Mesothelial cell of epicardium (in vitro differentiated cells): ENCODE results near the genes TUT1, UQCC3, CHRM1 and SLC22A6.

GRCh38 chr11:62445420-62445733, 26.5 kb downstream of the SCGB1A1 start:
- PRO-cap, result no peak

DNA sequence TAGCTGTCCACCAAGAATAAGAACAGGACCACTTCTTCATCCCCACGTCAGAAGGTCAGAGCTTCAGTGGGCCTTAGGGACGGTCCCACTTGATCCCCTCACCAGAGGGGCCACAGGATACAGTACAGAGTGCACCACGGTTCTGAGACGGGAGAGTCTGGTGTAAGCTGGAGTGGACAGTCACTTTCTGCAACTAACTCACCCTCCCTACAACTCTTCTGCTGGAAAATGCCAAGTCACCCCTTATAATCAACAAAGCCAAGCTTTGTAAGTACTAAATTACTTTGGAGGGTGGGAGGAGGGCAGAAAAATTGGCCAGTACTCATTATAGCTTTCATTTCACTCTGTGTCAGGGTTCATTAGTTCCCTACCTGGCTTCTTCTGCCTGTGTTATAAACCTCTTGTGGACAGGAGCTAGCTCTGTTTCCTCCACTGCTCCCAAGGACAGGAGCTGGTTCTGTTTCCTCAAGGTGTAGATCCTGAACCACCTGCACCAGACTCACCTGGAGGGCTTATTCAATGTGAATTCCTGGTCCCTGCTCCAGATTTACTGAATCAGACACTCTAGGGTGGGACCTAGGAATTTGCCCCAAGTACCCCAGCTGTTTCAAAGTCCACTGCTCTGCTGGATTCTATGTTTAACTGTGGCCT, 39.6 kb downstream of the SCGB1A1 start:
- PRO-cap, result no peak

DNA sequence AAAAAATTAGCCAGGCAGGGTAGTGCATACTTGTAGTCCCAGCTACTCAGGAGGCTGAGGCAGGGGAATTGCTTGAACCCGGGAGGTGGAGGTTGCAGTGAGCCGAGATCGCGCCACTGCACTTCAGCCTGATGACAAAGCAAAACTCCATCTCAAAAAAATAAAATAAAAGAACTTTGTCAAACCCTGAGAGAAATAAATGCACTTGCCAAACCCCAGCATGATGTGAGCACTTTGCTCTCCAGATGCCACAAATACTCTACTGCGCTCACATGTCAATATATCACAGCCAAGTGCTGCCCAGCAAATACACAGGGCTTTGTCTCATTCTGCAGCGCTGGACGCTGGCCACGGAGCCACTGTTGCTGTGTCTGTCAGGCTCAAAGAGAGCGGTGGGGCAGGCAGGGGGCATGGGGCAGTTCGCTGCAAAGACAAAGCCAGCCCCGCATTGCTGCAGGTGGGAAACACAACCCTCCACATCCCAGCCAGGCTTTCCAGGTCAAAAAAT, 45.1 kb downstream of the AHNAK start:
- PRO-cap, result no peak

DNA sequence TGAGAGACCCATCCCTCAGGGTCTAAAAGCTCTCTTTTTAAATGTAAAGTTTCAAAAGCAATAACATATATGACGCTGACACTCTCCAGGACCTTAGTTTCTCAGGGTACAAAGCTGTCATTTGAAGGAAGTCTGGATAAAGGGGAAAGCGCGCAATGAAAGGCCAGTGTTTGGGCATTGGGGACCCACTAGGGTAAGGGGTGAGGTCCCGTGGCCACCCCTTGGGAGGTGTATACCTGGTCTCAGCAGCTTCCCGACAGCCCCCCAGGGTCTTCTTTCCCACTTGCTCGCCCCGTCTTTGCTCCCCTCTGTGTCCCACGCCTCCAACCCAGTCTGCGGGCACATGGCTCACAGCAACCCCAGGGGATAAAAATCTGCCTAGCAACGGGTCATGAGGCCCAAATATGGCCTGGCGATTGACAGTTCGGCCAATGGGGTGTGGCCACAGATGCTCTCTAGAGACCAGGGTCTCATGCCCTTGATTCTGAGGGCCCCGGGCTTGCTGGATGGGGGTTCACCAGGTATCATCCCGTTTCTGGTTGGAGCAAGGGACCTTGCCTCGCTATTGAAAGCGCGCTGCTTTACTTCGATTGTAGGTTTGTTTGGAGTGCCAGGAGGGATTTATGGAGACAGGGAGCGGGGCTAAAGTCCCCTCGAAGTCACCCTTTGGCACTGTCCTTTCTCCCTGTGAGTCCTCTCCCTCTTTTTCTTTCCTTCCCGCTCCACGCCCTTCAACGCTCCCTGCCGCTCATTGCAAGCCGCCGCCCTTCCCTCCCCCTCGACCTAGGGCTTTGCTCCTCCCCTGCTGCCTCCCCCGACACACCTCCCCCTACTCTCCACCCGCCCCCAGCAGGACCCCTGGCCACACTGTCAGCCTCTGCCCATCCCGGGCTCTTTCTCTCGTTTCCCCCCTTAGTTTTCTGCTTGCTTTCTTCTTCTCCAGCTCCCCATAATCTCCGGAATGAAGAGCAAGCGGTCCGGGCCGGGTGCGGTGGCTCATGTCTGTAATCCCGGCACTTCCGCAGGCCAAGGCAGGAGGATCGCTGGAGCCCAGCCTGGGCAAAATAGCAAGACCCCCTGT, 41.3 kb downstream of the AHNAK start:
- PRO-cap, result no peak

- PRO-cap, result no peak
These were observed 7.4 kb downstream of the AHNAK start for GRCh38 chr11:62539071-62539675.

- PRO-cap, result no peak
These were observed 7.3 kb upstream of the AHNAK start for GRCh38 chr11:62553765-62554498.

DNA sequence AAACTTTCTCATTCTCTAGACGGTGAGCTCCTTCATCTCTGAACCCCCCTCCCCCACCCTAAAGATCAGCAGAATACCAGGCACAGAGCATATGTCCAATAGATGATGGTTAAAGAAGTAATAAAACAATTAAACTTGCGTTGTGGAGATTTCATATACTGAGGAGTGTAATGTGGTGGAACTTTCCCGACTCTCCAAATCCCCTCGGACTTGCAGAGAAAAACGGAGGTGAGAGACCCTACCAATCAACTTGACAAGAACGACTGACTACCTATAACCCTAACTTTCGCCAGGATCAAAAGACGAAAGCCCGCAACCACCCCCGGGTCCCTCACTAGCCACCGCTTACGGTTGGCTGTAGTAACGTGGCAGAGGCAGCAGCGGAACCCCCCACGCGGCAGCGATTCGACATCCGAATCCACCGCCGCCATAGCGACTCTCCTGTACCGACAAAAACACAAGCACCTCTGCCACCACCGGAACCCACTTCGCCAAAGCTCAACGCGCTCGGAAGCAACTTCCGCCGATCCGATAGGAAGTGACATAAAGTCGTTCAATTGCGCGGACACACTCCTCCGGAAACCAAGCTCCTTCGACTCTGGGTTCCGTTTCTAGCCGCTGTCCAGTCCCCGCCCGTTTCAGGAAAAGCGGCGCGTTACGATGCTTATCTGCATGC, at the start of gene TUT1:
Gene TUT1, minus strand, starts transcription at position 469 of the 676 bp plus-strand sequence.
- PRO-cap, result bidirectional peak, plus-strand start outside the sequence, minus-strand start at position 469 of the sequence

GRCh38 chr11:62624607-62625815, 3.2 kb upstream of the B3GAT3 start:
- PRO-cap, result no peak

DNA sequence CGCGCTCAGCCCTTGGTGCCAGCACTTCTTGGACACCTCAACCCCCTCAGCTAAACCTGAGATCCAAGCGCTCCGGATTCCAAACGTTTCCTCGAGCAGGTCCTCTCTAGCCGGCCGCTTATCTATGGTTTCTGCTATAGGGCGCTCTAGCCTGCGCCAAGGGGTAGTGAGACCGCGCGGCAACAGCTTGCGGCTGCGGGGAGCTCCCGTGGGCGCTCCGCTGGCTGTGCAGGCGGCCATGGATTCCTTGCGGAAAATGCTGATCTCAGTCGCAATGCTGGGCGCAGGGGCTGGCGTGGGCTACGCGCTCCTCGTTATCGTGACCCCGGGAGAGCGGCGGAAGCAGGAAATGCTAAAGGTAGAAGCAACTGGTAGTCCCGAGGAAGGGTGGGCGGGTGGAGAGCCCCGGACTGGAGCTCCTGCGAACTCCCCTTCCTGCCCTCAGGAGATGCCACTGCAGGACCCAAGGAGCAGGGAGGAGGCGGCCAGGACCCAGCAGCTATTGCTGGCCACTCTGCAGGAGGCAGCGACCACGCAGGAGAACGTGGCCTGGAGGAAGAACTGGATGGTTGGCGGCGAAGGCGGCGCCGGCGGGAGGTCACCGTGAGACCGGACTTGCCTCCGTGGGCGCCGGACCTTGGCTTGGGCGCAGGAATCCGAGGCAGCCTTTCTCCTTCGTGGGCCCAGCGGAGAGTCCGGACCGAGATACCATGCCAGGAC, at the start of gene UQCC3:
Gene UQCC3, plus strand, starts transcription at position 166 of the 720 bp plus-strand sequence.
- PRO-cap, result bidirectional peak, plus-strand start at position 374 of the sequence, minus-strand start at position 58 of the sequence

DNA sequence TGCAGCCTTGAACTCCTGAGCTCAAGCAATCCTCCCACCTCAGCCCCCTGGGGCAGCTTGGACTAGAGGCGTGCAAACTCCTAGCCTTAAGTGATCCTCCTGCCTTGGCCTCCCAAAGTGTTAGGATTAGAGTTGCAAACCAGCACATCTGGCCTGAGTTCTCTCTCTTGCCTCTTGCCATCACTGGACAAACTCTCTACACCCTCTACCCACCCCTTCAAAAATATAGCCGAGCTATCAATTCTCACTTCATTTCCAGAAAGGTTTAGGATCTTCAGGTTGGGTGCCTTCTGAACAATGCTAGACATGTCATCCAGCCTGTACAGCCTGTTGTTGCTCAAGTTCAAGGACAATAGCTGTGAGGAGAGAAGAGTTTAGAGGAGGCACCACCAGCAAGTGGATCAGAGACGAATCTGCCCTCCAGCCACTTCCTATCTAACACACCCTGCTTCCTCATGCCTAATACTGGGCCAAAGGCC, 4.4 kb downstream of the NXF1 start:
- PRO-cap, result no peak

- PRO-cap, result no peak
These were observed 1.6 kb downstream of the NXF1 start for GRCh38 chr11:62803694-62804001.

GRCh38 chr11:62851938-62852740, 12.7 kb upstream of the WDR74 start:
- PRO-cap, result no peak

- PRO-cap, result no peak
These were observed 15.1 kb upstream of the WDR74 start for GRCh38 chr11:62854572-62854894.

DNA sequence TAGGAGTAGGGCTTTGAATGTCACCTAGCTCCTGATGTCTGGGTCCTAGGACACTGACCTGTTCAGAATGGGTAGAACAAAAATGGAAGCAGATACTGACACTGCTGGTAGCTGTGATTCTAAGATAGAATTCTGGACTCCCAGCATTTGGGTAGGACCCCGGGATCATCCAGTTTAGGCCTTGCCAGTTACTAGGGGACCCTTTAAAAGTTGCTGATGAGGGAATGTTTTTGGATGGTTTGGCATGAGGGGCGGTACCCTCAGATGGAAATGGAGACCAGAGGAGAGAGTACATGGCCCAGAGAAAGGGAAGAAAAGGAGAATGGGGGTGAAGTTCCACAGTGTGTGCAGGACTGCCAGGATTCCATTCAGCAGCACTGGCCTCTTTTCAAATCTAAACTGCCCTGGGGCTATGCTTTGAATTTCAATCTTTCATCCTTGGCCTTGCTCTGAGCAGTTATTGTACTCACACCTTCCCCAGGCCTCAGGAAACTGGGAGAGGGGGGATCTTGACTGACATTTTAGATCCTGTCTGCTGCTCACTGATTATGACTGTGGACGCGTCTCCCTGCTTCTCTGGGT, 2.9 kb downstream of the SLC3A2 start:
- PRO-cap, result no peak

DNA sequence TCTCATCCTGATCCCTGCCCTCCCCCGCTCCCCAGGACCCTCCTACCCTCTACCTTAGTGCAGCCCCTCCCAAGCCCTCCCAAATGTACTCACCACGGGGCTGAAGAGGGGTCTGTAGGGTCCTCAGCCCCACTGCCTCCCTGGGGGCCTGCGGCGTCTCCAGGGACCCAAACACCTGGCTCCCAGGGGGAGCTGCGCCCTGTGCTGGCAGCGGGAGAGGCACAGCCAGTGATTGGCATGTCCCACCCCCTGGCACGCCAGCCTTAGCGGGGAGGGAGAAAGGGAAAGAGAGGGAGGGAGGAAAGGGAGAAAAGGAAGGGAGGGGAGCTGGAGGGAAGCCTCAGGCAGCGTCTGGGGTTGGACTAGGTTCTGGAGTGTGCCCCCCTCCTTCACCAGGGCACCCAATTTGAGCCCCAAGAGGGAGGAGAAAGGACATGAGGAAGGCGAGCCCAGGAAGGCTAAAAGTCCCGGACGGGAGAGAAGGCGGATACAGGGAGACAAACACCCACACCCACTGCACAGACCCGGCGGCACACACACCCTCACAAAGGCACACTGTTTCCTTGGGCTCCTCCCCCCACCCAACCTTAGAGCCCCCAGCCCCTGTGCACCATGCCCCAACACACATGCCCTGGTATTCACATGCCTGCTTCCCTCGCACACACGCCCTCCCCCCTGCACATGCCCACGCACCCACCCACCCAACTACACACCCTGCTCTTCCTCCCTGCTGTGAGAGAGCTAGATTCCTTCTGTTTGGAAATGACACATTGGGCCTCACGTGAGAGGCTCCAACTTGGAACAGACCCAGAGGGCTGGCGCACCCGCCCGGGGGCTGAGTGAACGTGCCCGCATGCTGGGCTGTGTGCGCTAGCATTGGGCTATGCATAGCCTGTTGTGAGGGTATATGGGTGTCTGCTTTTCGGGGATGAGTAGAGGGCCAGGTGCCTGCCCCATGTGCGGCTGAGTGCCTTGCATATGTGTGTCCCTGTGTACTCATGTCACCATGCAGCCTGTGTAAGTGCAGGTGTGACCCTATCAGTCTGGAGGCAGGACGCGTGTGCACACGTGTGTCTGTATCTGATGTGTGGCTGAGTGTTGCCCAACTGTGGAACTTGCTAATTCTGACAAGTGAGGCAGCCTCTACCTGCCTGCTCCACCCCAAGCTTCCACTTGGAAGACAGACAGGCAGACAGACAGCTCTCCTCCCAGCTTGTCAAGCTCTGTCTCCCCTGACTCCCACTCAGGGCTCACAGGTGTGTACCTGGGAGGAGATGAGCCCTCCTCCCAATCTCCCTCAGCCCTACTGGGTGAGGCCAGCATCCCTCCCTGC, at the start of gene CHRM1:
Gene CHRM1, minus strand, starts transcription at position 239 of the 1,333 bp plus-strand sequence.
- PRO-cap, result no peak

- PRO-cap, result no peak
These were observed 2.6 kb upstream of the CHRM1 start for GRCh38 chr11:62923424-62924460.

DNA sequence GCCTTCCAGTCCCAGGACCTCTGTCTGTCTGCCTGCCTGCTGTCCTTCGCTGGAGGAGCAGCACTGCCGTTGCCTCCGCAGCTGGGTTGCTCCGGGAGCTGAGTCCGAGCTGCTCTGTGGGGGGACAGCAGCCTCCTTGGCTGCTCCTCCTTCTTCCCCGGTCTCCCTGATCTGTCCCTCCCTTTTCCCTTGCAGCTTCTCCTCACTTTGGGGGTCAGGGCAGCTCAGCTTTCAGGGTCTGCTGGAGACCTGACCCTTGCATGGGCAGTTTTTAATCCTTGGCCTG, at the start of gene SLC22A6:
Gene SLC22A6, minus strand, starts transcription at position 243 of the 286 bp plus-strand sequence.
- PRO-cap, result no peak

DNA sequence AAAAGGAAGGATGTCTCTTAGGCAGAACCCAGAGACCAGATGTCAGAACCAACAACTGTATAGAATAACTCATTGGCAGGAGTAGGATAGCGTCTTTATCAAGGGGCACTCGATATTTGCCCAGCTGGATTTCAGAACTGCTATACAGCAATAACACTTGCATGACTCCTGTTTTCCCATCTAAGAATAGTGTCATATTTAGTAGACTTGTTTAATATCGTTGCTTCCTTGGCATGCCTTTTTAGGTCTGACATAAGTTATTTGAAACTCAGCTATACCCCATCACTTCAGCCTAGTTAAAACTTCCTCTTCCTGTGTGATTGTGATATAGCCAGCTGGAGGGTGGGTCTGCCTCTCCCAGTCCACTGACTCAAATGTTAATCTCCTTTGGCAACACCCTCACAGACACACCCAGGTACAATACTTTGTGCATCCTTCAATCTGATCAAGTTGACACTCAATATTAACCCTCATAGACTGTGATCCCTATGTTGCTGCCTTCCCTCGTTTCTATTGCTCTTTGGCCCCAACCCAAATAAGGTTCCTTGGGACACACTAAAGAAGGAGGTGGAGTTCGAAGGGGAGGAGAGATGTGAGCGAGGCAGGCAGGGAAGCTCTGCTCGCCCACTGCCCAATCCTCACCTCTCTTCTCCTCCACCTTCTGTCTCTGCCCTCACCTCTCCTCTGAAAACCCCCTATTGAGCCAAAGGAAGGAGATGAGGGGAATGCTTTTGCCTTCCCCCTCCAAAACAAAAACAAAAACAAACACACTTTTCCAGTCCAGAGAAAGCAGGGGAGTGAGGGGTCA, 929 bp downstream of the SLC22A25 start:
- PRO-cap, result no peak

DNA sequence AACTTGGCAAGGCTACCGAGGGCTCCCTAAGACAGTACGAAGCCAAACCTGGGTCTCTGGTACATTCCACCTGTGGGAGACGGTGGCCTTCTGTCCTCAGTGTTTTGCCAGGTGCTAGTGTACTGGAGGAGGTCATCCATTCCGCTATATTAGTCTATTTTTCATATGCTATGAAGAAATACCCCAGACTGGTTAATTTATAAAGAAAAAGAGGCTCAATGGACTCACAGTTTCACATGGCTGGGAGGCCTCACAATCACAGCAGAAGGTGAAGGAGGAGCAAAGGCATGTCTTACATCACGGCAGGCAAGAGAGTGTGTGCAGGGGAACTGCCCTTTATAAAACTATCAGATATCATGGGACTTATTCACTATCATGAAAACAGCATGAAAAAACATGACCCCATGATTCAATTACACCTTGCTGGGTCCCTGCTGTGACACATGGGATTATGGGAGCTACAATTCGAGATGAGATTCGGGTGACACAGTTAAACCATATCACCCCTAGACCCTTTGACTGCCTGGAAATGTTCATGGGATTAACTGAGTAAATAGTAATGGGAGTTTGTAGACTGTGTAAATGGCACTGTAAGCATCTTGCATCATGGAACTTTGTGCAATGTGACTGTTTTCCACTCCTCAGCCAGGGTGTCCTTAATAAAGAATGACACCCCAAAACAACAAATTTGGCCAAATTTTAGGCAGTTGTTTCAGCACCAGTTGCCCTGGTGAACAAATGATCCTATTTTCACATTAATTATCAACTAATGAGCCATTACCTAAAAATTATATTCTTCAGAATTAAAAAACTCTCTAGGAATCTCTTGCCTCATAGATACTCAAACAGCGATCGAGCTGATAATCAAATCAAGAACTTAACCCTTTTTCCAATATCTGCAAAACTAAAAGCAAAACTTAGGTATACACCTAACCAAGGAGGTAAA, 7.8 kb upstream of the SLC22A25 start:
- PRO-cap, result no peak

- PRO-cap, result no peak
These were observed 7.6 kb upstream of the PLAAT2 start for GRCh38 chr11:63570698-63571175.